ENCODE data around the gene PCDH10.

DNA sequence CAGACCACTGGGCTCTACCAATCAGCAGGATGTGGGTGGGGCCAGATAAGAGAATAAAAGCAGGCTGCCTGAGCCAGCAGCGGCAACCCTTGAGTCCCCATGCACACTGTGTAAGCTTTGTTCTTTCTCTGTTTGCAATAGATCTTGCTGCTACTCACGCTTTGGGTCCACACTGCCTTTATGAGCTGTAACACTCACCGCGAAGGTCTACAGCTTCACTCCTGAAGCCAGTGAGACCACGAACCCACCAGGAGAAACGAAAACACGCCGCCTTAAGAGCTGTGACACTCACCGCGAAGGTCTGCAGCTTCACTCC, 122.1 kb upstream of the FAT4 start:
- RRBS, result no CpG with 5 or more reads among the region's 10 CpGs

GRCh38 chr4:125315518-125315900, 754 bp downstream of the FAT4 start:
- RRBS, result 2% methylated on average over 17 of the region's 35 CpGs

DNA sequence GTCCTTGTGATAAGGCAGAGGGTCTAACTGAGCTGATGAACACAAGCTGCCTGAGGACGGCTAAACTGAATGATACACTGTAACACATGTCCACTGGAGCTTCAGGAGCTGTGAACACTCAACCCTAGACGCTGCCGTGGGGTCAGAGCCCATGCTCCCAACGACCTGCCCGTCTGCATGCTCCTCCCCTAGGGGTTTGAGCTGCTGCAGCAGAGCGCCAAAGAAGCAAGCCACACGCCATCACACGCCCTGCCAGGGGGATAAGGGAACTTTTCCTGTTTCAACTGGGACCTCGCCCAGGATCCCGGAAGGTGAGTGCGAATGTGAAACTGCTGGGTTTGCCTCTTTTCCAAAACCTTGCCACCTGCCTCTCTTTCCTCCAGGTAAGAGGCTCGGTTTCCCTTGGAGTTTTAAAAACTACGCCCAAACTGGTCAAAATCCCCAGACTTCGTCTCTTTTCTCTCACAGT, 361.9 kb downstream of the FAT4 start:
- RRBS, result no CpG with 5 or more reads among the region's 14 CpGs

GRCh38 chr4:126956653-126957407, 675.9 kb upstream of the INTU start:
- RRBS, result 96% methylated on average over 2 of the region's 12 CpGs

DNA sequence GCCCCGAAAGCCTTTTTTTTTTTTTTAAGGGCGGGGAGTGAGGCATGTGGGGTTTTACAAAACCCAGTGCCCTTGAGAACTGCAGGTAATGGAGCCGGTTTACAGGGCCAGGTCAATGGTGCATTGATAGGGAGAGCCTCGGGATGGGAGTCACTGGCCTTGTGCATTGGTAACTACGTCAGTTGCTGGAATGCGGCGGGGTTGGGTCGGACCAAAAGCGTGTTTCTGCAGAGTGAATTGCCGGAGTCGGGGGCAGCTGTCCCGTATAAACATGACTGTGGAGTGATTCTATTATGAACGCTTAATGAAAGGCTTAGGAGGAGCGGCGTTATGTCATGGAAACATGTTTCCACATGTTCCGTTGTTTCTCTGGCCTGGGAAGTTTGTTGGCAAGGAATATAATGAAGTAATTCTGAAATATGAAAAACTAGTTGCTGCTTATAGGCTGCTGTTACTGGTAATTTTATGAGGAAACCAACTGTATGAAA, 1.1 kb downstream of the HSPA4L start:
- RRBS, result no CpG with 5 or more reads among the region's 16 CpGs

GRCh38 chr4:128292432-128293127, 5.0 kb upstream of the PGRMC2 start:
- RRBS, result no CpG with 5 or more reads among the region's 4 CpGs

DNA sequence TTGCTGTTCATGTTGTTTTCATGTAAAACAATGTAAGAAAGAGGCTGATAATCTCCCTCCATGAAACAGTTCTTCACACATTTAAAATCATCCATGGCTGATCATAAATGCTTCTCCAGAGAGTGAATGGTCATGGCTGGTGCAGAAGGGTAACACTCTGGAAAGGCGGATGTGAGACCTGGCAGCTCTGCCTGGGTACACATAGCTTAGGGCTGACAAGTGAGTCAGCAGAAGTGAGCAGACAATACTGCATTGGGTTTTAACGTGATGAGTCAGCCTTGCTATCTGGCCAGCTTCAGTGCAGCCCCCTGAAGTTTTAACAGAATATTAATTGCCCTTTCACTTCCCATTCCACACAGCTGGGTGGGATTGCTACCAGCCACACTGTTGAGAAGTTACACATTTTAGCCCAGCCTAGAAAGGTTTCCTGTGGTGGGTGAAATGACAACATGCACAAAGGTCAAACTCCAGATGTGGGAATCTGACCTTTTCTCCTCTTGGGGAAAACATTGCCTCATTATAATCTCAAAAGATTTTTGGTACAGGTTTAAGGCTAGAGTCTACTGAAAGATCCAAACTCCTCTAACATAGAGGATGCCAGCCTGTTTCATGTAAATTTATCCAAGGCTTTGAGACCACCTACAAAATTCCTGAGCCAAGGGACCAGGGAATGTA, 230.2 kb upstream of the PGRMC2 start:
- RRBS, result no CpG with 5 or more reads among the region's 2 CpGs

GRCh38 chr4:128569449-128569859, 240.0 kb upstream of the JADE1 start:
- RRBS, result no CpG with 5 or more reads among the region's 1 CpG

DNA sequence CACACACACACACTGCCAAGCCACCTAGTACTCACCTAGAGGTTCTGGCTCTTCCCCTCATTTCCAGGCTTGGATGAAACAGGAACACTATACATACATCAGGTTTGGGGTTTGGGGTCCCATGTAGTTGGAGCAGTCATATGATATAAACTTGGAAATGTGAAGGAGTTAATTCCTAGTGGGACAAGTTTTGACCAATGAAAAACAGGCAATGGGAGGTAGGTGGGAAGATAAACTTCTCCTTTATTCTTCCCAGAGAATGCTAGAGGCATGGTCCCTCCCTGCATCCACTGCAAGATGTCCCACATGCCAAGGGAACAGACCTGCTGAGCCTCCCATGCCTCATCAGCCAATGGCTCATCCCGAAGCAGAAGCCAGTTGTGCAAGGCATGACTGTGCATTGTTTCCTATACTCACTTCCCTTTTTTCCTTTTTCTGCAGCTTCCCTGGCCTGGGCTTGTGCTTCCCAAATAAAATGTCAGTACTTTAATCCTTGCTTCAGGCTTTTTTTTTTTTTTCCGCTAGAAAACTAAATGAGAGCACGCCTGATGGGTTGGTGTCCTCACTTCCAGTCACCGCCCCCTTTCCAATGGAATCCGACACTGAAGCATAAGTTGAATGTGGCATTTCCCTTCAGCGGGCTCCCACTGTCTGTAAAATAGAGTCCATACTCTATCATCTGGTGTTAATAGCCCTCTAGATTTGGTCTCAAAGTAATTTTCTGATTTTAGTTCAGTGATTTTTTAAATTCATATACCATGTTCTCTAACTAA, 239.1 kb upstream of the JADE1 start:
- RRBS, result no CpG with 5 or more reads among the region's 6 CpGs

- RRBS, result no CpG with 5 or more reads among the region's 2 CpGs
Observed at GRCh38 chr4:128601866-128602451, 207.5 kb upstream of the JADE1 start.

- RRBS, result no CpG with 5 or more reads among the region's 1 CpG
Observed at GRCh38 chr4:128783191-128783656, 26.3 kb upstream of the JADE1 start.

GRCh38 chr4:128872485-128873273, 63.2 kb downstream of the JADE1 start:
- RRBS, result no CpG with 5 or more reads among the region's 2 CpGs

DNA sequence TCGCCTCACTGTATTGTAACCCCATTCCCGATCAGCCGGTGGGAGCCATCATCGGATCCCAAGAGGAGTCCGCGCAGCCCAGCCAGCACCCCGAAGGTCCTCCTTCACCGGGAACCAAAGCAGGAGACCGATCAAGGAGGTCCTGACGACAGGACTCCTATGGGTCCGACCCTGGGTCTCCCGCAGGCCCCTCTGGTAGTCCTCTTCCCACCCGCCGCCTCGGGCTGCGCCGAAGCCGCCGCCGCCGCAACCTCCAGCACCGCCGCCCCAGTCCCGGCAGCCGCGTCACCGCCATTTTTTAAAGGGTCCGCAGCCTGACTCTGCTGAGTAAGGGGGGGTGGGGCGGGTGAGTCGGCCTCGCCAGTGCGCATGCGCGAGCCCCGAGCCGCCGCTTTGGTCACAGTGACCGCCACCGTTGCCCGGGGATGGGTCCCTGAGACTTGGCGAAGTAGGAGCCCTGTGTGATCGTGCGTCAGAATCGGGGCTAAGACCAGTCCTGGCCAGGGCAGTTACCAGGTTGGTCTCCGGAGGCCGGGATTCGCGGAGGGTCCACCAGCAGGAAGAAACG, 1419.3 kb upstream of the PCDH10 start:
- RRBS, result no CpG with 5 or more reads among the region's 49 CpGs

GRCh38 chr4:132077142-132077422, 1072.0 kb upstream of the PCDH10 start:
- RRBS, result no CpG with 5 or more reads among the region's 2 CpGs

- RRBS, result no CpG with 5 or more reads among the region's 9 CpGs
Observed at GRCh38 chr4:133146913-133147216, 2.2 kb upstream of the PCDH10 start.

- RRBS, result no CpG with 5 or more reads among the region's 41 CpGs
Observed at GRCh38 chr4:133148834-133149692, at the start of gene PCDH10. Gene PCDH10, plus strand, starts transcription at chr4:133149294.

DNA sequence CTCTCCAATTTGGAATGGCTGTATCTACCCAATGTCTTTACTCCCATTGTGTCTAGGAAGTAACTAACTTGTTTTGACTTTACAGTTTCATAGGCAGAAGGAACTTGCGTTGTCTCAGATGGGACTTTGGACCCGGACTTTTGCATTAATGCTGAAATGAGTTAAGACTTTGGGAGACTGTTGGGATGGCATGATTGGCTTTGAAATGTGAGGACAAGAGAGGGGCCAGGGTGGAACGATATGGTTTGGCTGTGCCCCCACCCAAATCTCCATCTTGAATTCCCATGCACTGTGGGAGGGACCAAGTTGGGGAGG, 429.7 kb downstream of the PCDH10 start:
- RRBS, result no CpG with 5 or more reads among the region's 3 CpGs

DNA sequence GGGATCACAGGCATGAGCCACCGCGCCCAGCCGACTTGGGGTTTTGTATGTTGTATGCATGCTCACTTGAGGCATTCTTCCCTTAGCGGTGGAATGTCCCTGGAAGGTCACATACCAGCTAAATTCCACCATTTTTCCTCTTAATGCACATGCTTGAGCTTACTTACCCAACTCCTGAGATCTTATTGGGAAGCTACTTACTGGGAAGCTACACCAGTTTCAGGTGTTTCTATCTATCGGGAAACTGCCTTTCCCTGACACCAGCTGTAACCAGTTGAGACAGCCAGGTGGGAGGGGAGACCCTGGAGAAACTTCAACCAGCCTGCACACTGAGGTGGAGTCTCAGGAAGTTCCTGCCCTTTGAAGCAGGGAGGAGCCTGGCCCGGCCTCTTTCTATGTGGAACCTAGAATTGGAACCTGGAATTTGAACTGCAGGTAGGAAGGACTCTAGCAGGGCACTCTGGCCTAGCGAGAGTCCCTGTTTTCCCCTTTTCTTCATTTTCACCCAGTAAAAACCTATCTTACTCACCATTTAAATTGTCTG, 425.7 kb upstream of the PABPC4L start:
- RRBS, result no CpG with 5 or more reads among the region's 7 CpGs

DNA sequence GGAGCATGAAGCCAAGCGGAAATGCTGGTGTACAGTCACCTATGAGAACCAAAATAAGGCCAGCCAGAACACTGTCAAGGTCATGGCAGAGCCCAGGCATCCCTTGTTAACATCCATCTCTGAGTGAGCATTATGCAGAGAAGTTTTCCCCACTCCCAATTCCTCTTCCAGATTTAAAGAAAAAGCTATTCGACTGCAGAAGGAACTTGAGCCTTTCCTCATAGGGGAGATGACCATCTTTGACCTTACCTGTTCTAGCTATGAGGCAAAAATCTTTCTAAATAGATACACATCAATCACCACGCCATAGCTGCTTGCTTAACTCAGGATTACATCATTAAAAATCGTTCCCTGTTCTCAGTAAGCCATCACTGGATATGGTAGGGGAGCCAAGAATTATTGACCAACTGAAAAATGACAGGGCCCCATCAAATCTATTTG, 75.8 kb upstream of the NOCT start:
- RRBS, result no CpG with 5 or more reads among the region's 4 CpGs

DNA sequence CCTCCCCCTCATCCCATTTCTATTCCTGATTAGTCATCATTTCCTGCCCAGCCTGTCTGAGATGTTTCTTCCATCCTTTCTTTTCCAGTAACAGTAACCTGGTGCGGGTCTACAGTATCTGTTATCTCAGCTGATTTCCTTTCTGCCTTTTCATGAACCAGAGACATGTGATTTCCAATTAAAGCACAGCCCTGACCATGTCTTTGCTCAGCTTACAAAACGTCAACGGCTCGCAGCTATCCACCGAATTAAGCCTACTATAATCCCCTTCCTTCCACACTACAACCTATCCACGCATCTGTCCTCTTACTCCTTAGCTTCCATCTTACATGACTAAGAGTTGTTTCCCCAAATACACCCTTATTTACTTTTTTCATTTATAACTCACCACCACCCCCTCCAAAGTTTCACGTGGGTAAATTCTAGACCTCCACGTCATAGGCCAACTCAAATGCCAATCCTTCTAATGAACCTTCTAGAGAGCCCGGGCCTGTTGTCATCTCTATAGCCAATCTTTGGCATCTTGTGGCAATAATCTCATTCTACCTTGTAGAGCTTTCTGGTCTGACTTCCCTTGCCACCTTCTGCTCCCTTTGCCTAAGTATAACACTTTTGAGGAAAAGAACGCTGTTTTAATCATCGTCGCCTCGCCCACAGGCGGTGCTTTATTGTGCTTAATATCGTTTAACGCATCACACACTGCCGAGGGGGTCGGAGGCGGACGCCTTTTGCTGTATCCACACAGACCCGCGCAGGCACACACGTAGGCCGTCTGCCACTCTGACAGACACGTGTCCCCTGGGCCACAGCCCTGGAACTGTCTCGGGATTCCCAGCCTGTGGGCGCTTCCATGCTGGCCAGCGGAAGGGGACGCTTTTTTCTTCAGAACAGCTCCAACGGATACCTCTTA, 661 bp upstream of the NOCT start:
- RRBS, result no CpG with 5 or more reads among the region's 30 CpGs

All from AG09319 (cell line).